HEK293 (cell line): ENCODE measurements around a stretch of chr3.

GRCh38 chr3:147418521-147419576 is 9.7 kb downstream of the ZIC1 start:
- PRO-cap = no peak
- RRBS, 2 experiments = 72 to 86% methylated on average over 1 of the region's 55 CpGs

- PRO-cap = no peak
- RRBS, 2 experiments = 47 to 93% methylated on average over 10 of the region's 66 CpGs
These were observed 12.1 kb downstream of the ZIC1 start for GRCh38 chr3:147420931-147421970.

- PRO-cap = no peak
- RRBS, 2 experiments = no CpG with 5 or more reads among the region's 6 CpGs
These were observed 540.7 kb upstream of the AGTR1 start for GRCh38 chr3:148157064-148157435.

GRCh38 chr3:149009556-149010133 is 18.3 kb downstream of the GYG1 start:
- PRO-cap = no peak
- RRBS, 2 experiments = no CpG with 5 or more reads among the region's 3 CpGs

- PRO-cap = no peak
- RRBS, 2 experiments = no CpG with 5 or more reads among the region's 3 CpGs
These were observed 39.9 kb downstream of the GYG1 start for GRCh38 chr3:149031017-149031840.

- PRO-cap = no peak
- RRBS, 2 experiments = no CpG with 5 or more reads among the region's 3 CpGs
These were observed 14.3 kb downstream of the CP start for GRCh38 chr3:149207258-149207827.

DNA sequence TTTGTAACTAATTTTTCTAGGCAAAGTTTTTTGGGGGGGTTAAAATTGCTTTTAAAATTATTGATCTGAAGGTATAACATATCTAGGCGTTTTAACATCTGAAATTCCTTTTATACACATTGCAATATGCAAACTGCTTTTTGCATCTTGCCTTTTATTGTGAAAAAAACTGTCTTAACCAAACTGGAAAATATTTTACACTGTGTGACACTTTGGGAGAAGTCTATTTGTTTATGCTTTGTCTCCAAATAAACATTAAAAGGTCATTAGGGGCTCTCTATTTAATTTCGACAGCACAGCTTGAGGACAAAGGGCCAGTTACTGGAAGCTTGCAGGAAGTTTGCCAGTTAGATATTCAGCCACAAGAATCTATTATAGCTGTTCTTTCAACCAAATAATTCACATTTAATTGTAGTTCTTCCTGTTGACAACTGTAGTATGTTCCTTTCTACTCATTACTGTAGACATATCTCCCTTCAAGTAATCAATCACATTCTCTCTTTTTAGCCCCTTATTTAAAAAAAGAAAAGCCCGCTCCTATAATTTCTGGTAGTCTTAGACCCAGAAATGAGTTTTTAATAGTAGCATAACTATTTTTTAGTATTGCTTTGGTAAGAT is 6.1 kb downstream of the CP start:
- PRO-cap = no peak
- RRBS, 2 experiments = no CpG with 5 or more reads among the region's 3 CpGs

DNA sequence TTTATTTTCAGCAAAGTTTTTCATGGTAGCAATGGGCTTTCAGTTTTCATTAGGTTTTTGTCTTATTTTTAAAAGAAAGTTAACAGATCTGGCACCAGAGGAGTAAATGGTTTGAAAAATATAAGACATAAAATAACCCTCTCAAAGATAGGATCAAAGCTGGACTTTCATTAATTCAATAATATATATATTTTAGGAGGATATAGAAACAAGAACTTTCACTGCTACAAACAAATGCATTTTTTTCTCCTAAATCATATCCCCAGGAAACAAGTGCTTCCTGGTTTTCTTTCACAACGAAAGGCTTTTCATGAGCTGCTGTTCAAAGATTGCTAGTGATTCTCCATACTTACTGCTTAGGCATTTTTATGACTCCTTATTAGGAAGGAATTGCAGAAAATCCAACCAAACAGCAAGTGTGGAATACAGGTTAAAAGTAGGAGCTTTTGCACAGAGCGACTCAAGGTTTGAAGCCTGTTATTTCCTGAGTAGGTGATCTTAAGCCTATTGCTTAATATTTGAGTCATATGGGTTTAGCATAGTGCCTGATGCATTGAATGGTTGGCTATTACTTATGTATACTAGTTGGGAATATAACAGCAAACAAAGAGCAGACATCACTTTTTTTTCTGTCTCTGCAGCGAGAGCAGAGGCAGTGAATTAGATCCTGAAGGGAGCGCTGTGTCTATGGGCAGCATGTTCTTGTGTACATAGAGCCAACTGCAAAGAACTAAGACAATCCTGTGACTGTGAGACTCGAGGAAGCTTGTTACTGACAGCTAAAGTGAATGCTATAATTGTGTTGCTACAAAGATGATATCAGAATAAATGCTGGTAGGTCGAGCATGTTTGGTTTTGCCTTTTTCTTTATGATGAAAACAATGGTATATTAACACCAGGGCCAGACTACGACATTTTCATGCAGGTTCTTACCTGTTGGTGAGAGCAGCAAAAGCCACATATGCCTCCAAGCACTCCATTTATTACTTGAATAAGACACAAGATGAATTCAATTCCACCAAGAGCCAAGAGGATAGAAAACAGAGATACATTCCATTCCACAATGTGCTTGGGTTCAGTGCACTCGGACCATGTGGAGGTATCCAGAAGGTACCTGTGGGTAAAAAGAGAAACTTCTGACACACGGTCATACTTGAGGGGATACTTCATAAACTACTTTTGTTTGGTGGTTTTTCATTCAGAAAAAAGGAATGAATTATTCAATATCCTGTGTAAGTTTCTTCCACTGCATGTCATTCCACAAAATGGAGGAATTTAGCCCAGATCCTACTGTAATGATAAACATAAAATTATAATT is 6.2 kb downstream of the TM4SF1 start:
- PRO-cap = no peak
- RRBS, 2 experiments = no CpG with 5 or more reads among the region's 9 CpGs

DNA sequence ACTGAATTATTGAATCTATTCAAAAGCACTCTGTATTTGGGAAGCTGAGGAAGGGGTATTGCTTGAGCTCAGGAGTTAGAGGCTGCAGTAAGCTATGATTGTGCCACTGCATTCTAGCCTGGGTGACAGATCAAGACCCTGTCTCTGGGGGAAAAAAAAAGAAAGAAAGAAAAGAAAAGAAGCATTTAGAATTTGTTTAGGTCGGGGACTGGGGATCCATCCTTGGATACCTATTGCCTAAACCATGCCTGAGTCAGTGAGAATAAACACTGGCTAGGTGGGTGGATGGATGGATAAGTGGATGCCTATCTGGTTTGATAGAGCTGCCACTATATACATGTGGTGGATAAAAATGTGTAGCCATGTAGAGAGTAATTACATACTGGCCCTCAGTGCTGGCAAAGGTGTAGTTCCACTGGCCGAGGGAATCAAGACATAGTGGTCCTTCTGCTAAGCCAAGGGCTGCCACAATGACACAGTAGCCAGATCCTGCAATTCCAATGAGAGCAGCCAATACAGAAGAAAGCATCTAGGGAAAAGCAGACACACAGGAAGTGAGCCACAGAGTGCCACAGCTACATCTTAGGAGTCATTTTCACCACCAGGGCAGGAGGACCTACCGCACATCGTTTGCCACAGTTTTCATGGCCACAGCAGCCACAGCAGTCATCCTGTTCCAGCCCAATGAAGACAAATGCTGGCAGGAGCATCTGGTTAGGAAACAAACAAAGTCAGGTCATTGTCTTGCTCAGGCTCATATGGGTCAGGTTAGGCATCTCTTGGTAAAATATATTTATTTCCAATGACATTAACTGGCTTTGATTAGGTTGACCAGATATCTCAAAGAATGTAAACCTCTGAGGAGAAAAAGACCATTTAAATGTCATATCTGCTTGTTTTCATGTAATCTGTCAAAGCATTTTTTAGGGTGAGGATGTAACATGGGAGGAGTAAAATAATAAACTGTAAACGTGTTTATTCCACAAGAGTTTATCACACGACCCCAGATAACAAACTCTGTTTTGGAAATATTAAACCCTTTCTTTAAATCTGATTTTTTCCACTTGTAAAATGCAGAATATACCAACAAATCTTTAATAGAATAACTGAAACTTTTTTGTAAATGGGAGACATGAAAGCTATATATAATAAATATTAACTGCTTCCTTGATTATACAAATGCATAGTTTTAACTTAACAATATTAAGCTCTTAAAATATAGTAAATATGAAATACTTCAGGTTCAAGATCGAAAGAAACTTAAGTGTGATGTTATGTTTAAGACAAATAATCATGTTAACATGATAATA is 1.9 kb downstream of the TM4SF1 start:
- PRO-cap = no peak
- RRBS, 2 experiments = no CpG with 5 or more reads among the region's 7 CpGs

GRCh38 chr3:149589215-149589871 is 68.5 kb downstream of the WWTR1 start:
- PRO-cap = no peak
- RRBS, 2 experiments = no CpG with 5 or more reads among the region's 7 CpGs

- PRO-cap = no peak
- RRBS, 2 experiments = no CpG with 5 or more reads among the region's 8 CpGs
These were observed 13.8 kb downstream of the WWTR1 start for GRCh38 chr3:149643785-149644708.

GRCh38 chr3:149915423-149915747 is 55.3 kb downstream of the PFN2 start:
- PRO-cap = no peak
- RRBS, 2 experiments = no CpG with 5 or more reads among the region's 2 CpGs

- PRO-cap = no peak
- RRBS, 2 experiments = no CpG with 5 or more reads among the region's 4 CpGs
These were observed 20.7 kb downstream of the PFN2 start for GRCh38 chr3:149949837-149950465.

GRCh38 chr3:149970682-149970789 is 159 bp downstream of the PFN2 start:
- PRO-cap = no peak
- RRBS, 2 experiments = 0% methylated on average over 3 to 5 of the region's 11 CpGs

DNA sequence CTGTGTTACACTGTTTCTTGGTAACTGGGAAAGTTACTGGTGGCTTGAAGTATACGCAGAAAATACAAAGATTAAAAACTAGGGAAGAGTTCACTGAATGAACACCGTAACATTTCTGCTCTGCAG is 1.1 kb upstream of the PFN2 start:
- PRO-cap = no peak
- RRBS, 2 experiments = no CpG with 5 or more reads among the region's 2 CpGs

DNA sequence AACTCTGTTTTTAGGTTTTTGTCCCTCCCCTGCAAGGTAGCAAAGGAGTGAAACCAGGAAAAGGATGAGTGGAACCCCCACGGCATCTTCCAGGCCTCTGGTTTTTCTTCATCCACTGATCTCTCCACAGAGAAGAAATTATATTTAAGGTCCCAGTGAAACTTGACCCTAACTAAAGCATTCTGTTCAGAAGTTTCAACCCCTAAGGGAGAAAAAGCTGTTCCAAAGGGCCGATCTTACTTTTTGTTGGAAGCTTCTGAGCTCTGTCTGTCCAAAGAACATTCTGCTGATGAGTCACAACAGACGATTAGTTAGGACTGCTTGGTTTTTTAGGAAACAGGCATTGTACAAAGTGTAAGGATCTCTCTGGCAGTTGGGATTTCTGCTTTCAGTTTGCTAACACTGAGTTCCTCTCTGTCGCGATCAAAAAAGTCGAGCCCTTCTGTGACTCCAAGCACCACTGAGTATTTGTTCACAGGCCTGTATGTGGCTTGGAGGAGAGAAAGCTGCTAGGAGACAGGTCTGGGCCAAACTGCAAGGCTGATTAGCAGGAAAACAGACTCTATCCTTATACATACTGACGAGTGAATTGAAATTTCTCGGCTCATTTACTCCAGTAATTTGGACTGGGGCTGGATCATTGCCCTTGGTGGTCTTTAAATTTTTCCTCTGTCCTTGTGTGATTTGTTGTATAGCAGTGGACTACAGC is 91.8 kb upstream of the PFN2 start:
- PRO-cap = no peak
- RRBS, 2 experiments = no CpG with 5 or more reads among the region's 8 CpGs

- PRO-cap = no peak
- RRBS, 2 experiments = no CpG with 5 or more reads among the region's 3 CpGs
These were observed 192.0 kb upstream of the TSC22D2 start for GRCh38 chr3:150216027-150216490.

DNA sequence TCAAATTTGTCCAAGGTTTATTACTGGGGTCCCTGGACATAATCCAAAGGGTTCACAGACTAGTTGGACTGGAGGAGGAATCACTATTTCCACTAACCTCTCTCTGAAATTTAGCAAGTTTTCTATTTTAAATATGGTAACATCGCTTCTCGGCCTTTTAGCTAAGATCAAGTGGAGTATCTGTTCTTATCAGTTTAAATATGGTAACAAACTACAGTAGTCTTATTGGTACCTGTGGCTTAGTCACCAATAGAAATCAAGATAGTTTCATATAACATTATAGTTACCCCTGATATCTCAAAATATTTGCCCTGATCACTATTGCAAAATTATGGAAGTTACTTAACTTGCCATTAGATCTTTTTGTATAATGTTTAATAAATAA is 166.5 kb upstream of the TSC22D2 start:
- PRO-cap = no peak
- RRBS, 2 experiments = no CpG with 5 or more reads among the region's 2 CpGs

DNA sequence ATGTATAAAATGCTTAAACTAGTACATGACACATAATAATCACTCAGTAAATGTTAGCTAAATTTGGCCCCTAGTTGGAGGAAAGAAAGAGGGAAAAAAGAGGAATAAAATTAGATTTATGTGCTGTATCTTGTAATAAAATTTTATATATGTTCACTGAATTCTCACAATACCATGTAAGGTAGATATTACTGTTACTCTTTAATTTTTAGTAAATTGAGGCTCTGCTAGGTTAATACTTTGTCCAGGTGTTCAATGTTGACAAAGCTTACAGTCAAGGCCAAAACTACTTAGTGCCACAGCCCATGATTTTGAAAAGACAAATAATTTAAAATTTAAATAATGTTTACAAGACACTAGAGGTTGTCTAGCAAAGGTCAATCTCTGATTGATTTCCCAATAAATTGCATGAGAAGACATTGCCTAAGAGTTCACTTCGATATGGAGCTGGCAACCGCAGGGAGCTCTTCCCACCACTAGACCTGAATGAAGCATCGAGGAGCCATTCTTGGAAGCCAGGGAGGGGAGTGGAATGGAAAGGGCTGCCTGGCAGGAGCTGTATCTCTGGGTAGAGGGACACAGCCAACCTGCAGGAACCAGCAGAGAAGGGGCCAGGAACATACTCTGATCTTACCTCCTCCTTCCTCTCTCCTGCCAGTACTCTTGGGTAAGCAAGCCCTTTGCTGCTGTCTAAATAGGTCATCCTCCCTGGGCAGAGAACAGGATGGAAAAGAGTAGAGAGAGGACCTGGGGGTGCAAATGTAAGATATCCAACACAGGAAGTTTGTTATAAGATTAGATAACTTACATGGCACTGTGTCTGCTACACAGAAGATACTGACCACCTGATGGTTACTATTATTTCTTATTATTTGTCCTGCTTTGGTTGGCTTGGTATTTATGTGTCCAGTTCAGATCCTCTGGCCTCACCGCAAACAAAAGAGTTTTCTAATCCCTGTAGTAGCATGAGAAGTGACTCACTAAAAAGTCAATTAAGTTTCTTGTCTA is 157.0 kb upstream of the TSC22D2 start:
- PRO-cap = no peak
- RRBS, 2 experiments = no CpG with 5 or more reads among the region's 4 CpGs

- PRO-cap = unidirectional peak, plus-strand start at chr3:150372756
- RRBS, 2 experiments = no CpG with 5 or more reads among the region's 2 CpGs
These were observed 35.4 kb upstream of the TSC22D2 start for GRCh38 chr3:150372540-150373159.